Airway epithelial cell (primary cell): Measurements from ENCODE around the genes SFXN1 and THOC3.

GRCh38 chr5:174923419-174923620, 198.9 kb downstream of the MSX2 start:
- RAMPAGE, long total RNA: no peak

DNA sequence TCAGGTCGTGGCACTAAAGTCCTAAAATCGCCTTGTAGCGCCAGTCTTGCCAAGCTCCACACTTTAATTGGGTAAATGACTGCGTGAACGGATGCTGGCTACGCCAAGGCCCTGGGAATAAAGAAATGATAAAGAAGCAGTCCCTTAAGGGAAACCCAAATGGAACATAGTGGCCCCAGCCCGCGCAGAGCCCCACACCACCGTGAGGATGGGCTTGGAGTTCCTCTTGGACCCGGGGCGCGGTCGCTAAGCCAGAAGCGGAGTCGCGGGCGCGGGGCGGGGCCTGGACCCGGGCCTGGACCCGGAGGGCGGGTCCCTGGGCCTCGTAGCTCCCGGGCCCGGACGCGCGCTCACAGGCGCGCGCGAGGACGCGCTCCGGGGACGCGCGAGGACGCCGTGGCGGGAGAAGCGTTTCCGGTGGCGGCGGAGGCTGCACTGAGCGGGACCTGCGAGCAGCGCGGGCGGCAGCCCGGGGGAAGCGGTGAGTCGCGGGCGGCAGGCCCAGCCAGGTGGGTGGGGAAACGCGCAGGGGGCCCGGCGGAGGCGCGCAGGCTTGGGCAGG, at the start of gene SFXN1:
SFXN1 (plus strand) TSS at position 402 of the 562 bp plus-strand sequence.
- RAMPAGE, long total RNA: start-site peak on the plus strand centred at position 416 of the sequence, 53 bp wide, 690 and 200 reads in 2 replicates

GRCh38 chr5:175478721-175479557, 579 bp downstream of the SFXN1 start:
- RAMPAGE, long total RNA: no peak

DNA sequence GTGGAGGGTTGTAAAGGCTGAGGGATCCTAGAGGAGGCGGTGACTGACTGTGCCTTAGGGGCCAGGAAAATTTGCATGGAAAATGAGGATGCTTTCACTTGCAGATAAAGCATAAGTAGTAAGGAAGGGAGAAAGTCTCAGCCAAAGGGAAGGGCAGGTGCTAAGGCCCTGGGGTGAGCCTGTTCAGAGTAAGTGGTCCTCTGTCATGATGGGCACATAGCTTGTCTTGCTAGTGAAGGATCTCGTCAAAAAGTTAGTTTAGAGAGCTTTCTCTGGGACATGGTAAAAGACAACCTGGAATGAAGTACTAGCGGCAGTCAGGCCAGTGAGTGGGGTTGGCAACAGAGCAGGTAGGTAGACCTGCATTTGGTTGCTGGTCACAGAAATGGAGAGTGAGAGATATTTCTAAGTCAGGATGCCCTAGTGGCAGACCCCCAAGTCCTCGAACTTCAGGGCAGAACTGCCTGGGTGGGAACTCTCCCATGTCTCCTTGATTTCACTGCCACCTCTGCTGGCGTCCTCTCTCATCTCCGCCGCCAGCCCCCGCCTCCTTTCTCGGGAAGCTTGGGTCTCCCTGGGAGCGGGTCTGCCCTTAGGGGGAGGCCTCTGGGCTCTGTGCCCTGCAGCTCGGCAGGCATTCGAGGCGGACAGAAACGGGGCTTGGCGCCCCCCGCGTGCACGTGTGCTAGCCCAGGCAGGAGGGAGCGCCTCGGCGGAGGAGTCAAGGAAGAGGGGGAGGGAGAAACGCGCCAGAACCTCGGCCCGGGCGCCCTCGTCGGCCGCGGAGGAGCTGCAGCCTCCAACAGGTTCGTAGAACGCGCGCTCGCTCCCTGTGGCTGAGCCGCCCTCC, 75.2 kb upstream of the CPLX2 start:
- RAMPAGE, long total RNA: no peak

DNA sequence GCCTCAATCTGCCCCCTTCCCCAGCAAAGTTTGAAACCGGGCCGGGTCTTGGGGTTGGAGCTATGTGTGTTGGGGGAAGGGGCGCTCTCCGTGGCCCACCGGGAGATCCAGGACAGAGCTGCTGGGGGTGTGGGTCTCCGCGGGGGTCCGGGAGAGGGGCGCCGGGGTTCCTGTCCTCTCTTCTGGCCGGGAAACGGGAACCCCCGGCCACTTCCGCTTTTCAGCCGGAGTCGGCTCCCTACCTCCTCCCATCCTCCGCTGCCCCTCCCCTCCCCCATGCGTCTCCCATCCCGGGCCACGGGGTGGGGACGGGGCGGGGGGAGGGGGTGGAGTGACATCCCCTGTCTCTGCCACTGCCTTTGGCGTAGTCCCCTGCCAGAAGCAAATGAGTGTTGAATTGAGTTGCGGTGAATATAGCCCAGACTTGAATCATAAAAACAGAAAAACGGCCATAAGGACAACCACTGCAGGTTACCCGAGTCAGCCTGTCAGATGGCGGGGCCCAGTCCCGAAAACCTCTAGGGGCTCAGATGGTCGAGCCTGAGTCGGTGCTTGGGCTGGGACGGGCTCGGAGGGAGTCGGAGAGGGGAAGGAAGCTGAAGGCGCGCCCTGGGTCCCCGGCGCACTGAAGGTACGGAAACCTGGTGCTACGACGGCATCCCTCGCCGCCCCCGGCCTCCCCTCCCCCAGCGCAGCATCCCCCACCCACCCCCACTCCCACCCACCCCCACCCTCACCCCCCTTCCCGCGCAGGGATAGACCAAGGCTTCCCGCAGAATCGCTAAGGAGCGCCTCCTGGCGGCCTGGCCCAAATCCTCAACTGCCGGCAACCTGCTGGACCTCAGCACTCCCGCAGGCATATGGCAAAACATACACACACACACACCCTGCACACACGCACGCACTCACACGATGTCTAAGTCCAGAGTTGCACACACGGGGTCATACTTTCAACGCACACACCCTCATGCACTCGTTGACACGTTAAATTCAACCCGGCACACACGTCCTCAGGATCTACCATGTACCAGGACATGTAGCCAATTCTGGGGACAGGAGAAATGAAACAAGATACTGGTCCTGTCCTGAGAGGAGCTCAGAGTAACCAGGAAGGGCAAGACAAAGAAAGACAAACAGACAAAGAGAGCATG, 1.4 kb downstream of the CPLX2 start:
- RAMPAGE, long total RNA: no peak

GRCh38 chr5:175967737-175968447, at the start of gene THOC3:
THOC3 (minus strand) TSS chr5:175968315.
- RAMPAGE, long total RNA: no peak

- RAMPAGE, long total RNA: no peak
Observed at GRCh38 chr5:176180620-176181259, 57.5 kb upstream of the SIMC1 start.

- RAMPAGE, long total RNA: no peak
Observed at GRCh38 chr5:176388893-176390221, 806 bp downstream of the HIGD2A start.

DNA sequence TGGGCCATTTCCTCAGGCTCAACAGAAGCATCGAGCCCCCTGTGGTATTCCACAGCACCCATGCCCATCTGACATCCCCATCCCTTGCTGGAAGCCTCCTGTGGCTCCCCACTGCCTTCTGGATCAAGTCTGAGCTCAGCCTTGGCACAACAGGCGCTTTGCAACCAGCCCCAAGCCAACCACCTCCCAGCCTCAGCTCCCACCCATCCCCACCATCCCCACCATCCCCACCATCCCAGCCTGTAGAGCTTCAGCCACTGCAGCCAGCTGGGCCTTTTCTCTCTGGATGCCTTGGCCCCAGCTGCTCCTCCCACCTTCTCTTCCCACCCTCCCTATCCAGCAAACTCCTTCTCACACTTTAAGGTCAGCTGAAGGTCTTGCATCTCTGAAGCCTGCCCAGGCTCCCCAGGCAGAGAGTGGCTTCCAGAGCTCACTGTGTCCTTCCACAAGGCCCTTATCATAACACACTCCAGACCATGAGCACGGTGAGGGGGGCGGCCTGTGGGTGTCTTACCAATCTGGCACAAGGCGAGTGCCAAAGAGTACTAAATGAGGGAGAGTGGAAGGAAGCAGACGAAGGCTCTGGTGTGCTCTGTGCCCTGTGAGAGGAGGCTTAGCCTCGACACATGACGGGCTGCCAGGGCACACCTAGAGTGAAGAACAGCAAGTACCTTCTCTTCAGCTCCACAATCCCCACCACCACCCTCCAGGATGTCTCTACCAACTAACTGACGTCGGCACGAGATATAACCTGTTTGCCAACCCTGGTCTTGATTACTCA, 6.5 kb downstream of the HIGD2A start:
- RAMPAGE, long total RNA: no peak

- RAMPAGE, long total RNA: no peak
Observed at GRCh38 chr5:176406476-176407206, 9.7 kb downstream of the CLTB start.

DNA sequence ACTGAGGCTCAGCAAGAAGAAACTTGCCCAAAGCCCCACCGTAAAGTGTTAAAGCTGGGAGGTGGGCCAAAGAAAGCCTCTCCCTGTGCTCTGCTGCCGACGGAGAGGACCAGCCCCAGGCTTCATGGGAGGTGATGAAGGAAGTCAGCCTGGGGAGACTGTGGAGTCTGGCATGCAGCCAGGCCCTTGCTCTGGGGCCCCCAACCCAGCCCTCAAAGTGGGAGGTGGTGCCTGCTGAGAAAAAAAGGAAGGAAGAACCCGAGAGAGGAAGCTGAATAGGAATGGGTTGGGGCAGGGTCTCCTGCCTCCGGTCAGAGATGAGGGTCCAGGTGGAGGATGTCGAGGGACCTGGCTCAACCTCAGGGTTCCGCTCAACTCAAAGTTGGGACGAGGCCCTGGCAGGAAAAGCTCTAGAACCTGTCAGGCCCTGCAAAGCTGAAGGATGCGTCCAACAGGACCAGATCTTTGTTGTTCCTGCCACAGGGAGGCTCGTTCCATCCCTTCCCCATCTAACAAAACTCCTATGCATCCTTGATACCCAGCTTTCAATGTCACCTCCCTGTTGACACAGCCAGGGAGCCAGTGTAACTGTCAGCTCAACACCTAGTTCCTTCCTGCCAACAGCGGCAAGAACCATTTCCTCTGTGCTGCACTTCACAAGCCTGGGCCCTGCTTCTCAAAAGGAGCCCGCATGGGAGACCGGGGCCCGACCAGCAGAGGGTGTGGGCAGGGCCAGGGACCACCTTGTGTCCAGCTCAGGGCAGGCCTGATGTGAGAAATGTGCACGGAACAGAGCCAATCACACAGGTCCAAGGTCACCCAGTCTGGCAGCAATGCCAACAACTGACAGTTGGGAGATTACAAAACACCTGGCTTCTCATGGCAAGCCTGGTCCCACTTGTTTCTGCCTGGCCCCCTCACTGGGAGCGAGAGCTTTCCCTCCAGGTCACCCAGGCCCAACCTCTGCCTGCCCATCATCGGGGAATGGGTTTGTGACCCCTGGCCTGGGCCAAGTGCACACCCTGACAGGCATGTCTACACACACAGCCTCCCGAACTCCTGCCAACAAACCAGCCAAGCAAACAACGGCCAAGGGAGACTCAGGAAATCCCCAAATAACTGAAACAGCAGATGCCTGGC, 3.4 kb downstream of the RNF44 start:
- RAMPAGE, long total RNA: no peak

DNA sequence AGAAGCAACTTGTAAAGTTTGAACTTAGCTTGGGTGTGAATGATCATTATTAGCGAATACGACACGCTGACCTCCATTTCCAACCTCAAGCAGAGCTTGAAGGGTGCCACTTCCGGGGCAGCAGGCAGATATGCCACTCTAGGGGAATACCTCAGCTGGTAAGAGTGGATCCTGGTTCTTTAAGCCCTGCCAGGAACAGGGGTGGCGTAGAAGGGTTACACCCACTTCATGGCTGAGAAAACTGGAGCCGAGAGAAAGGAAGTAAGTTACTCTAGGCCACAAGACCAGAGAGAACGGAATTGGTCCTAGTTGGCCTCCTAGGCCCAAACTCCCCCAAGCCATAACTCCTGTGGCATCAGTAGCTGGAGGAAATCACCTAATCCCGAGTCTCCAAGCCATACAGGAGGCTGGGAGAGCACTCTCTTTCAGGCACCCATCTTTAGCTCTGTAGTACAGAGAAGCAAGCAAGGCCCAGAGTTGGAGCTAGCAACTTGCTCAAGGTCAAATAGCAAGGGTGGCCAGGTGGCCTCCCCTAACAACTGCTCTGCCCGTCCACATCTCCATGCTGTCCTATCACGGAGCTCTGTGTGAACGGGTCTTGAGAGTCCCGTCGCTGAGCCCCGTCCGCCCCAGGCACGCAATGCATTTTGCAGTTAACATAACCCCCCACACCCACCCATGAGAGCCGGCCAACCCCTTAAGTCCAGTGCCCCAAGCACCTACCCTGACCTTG, 1.8 kb downstream of the RNF44 start:
- RAMPAGE, long total RNA: no peak

DNA sequence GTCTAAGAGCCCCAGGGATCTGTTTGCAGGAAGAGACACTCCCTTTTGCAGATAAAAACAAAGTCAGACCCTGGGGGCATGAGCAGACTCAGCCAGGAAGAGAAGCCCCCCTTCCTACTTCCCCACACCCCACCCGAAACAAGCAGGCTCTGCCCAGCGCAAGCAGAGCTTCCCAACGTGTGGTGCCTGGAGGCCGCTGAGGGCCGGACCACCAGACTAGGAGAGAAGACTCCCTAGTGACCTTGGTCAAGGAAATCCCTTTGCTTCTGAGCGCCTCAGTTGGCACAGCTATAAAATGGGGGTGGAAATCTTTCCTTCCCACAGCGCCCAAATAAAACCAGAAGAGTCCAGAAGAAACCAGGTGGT, 1.2 kb downstream of the RNF44 start:
- RAMPAGE, long total RNA: no peak

DNA sequence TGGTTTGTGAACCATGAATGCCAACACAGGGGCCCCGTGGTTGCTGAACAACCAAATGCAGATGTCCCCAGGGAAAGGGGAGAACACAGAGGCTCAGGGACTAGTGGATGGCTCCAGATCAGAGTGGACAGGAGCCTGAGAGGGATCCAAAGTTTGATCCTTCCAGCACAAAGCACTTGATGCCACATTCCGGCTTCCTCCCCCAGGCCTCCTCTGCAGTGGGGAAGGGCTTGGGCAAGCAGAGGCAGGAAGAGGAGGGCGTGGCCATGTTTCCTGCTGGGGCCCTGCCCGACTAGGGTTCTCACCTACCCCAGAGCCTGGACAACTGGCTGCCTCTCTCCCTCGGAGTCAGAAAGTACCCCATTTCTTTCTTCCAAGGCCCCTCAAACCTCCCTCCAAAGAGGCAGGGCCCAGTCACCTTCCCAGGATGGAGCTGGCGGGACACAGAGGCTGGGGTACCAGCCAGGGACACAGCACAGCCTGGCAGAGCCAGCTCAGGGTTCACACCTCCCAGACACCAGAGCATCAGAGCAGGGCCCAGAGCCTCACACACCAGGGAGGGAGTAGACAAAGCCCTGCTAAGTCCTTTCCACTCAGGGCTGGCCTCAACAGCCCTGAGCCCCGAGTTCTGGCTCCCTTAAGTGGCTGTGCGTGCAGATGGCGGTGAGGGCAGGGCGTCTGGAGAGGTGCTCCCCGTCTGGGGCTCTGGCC, 4.3 kb upstream of the RNF44 start:
- RAMPAGE, long total RNA: no peak

- RAMPAGE, long total RNA: no peak
Observed at GRCh38 chr5:176543759-176544385, 5.3 kb upstream of the CDHR2 start.

- RAMPAGE, long total RNA: no peak
Observed at GRCh38 chr5:176549705-176550384, 703 bp downstream of the CDHR2 start.

- RAMPAGE, long total RNA: no peak
Observed at GRCh38 chr5:176576187-176576412, 27.0 kb downstream of the CDHR2 start.

- RAMPAGE, long total RNA: no peak
Observed at GRCh38 chr5:176658833-176659666, 11.8 kb downstream of the TSPAN17 start.

GRCh38 chr5:176695104-176695451, 47.8 kb downstream of the TSPAN17 start:
- RAMPAGE, long total RNA: no peak

GRCh38 chr5:176887266-176887715, 11.9 kb downstream of the HK3 start:
- RAMPAGE, long total RNA: no peak